OCI-LY7 (cell line): Measurements from ENCODE around the genes MBOAT7, LILRA5, NCR1, TNNI3 and DNAAF3.

GRCh38 chr19:53830850-53831049 lies 6.6 kb upstream of the NLRP12 start:
- PRO-cap: no peak
- RAMPAGE, long total RNA: no peak

DNA sequence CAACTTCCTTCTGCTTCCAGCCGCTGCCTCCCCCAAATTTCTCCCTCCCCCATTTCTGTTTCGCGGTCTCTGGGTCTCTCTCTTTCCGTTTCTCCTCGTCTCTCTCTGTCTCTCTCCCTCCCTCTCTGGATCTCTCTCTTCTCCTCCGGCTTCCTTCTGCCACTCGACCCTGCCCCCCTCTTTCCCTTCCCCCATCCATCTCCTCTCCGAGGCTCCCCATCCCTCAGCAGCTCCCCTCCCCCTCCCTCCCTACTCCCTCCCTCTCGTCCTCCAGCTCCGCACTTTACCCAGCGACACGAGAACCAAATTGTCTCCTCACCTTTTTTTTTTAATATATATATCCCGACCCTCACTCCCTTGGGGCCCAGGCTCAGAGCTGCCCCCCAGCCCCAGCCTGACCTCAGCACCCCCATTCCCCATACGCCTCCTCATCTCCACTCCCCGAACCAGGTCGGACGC lies 3.5 kb upstream of the CACNG8 start:
- PRO-cap: no peak
- RAMPAGE, long total RNA: no peak

GRCh38 chr19:54095483-54096498 lies 4.8 kb downstream of the OSCAR start:
- PRO-cap: unidirectional peak, plus-strand start at chr19:54096158
- RAMPAGE, long total RNA: no peak

- PRO-cap: no peak
- RAMPAGE, long total RNA: no peak
Measured at GRCh38 chr19:54154494-54155542, 4.7 kb downstream of the LENG1 start.

GRCh38 chr19:54189486-54190044 lies at the start of gene MBOAT7:
TSS of gene MBOAT7 (minus strand) at chr19:54189580.
- PRO-cap: unidirectional peak, minus-strand start at chr19:54189602
- RAMPAGE, long total RNA: no peak

DNA sequence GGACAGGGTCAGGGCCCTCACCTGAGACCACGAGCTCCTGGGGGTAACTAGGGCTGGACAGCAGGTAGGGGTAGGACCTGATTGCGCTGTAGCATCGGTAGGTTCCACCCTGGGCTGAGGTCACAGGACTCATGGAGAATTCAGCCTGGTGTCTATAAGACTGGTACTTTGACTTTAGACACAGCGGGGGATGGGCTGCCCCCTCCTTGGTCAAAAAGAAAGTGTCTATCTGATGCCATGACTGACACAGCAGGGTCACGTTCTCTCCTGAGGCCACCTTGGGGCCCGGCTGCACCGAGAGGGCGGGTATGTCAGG lies 2.4 kb downstream of the LILRB5 start:
- PRO-cap: no peak
- RAMPAGE, long total RNA: no peak

DNA sequence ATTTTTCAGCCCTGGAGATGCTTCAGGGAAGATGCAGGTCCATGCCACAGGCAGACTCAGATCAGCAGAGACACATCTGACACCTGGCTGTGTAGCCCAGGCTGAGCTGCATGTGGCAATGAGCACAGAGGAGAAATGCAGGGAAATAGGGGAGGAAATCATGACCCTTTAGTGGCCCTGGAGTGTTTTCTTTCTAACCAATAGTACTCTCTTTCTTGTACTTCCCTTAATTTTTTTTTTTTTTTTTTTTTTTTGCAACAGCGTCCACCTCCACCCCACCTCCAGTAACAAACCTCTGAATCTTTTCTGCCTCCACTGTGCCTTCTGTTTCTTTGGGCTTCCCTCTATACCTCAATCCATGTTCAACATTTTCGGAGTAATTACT lies at the start of gene LILRA5:
LILRA5 (minus strand) TSS at position 139 of the 385 bp plus-strand sequence.
- PRO-cap: no peak
- RAMPAGE, long total RNA: no peak

- PRO-cap: no peak
- RAMPAGE, long total RNA: no peak
Measured at GRCh38 chr19:54355981-54356660, 8.6 kb downstream of the LAIR1 start.

DNA sequence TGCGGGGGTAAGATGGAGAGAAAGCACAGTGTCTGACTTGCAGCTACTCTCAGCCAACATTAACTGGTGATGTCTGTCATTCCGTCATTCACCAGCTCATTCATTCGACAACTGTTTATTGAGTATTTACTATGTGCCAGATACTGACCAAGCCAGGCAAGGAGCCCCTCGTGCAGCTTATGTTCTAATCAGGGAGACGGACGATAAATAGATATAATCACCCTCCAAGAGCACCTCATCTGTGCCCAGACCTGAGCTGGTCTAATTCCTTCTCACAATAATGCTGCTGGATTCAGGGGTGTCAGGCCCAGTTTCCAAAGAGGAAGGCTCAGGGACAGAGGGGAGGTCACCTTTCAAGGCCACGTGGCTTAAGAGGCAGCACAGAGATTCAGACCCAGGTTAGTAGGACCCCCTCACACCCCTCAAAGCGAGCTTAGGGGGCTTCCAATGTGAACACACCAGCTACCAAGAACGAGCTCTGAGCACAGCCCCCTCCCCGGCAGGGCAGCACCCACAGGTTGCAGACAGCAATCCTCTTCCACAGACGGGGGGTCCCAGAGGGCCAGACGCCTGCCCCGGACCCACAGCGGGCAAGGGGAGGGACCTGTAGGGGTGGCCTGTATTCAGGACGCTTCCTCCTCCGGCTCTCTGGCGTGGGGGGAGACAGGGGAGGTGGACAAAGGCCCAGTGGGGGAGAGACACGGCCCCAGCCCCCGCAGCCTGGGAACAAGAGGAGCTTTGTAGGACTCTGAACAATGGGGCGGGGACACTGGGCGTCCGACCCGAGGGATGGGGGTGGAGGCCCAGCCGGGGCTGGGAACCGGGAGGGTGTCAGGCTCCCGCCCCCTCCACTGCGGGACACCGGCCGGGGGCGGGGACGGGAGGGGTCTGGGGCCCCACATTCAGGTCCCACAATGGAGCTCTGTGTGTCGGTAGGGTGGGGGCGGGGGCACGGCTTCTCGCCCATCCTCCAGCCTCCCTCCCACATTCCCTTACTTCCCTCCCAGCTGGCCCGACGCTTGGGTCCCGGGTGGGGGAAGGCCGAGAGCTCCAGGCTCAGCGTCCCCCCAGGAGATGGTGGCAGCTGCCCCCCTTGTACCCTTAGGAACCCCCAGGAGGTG lies 4.8 kb downstream of the TTYH1 start:
- PRO-cap: no peak
- RAMPAGE, long total RNA: no peak

- PRO-cap: no peak
- RAMPAGE, long total RNA: no peak
Measured at GRCh38 chr19:54434755-54435322, 14.2 kb upstream of the LENG8 start.

DNA sequence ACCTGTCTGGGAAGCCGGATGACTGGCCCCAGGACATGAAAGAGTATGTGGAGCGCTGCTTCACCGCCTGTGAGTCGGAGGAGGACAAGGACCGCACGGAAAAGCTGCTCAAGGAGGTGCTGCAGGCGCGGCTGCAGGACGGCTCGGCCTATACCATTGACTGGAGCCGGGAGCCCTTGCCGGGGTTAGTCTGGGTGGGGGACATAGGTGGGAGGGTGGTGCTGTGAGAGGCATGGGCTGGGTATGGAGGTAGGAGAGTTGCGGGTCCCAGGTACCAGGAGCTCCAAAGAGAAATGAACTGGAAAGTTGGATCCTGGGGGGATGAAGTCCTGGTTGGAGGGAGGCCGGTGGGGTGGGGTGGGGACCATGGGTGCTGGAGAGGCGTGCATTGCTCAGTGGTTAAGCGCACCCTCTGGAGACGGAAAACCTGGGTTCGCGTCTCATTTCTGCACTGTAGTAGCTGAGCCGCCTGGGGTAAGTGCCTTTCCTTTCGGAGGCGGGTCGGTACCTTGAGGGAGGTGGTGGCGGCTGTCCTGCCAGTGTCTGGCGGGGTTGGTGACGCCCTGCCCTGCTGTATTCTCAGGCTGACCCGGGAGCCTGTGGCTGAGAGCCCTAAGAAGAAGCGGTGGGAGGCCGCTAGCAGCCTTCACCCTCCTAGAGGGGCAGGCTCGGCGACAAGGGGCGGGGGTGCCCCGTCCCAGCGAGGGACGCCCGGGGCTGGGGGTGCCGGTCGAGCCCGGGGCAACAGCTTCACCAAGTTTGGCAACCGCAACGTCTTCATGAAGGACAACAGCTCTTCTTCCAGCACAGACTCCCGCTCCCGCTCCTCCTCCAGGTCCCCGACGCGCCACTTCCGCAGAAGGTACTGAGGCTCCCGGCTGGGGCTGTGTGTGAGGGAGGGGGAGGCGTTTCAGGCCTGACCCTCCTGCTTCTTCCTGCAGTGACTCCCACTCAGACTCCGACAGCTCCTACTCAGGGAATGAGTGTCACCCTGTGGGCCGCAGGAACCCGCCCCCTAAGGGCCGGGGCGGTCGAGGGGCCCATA lies 6.7 kb downstream of the LENG8 start:
- PRO-cap: no peak
- RAMPAGE, long total RNA: no peak

DNA sequence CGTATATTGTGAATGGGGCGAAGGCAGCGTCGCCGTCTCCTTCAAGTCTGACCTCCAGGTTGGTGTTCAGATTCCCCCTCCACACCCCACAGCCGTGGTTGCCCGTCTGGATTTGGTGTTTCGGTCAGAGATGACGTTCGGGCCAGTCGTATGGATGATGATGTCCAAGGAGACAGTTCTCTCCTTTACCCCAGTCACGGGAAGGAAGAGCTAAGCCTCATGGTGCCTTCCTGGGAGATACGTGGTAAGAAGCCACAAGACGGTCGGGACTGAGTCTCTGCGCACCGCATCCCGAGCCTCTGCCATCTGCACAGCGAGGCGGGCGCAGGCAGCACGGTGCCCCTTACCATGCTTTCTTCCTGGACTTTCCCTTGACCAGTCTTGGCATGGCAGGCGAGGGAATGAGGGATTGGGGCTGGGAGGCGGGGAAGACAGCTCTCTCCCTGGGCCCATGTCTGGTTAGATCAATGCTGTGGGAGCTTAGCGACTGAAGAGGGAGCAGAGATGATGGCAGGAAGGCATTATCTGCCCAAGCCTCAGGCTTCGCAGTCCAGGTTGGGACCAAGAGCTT lies 10.1 kb upstream of the LAIR2 start:
- PRO-cap: no peak
- RAMPAGE, long total RNA: no peak

- PRO-cap: no peak
- RAMPAGE, long total RNA: no peak
Measured at GRCh38 chr19:54905522-54906809, at the start of gene NCR1. TSS of gene NCR1 (plus strand) at chr19:54906148.

DNA sequence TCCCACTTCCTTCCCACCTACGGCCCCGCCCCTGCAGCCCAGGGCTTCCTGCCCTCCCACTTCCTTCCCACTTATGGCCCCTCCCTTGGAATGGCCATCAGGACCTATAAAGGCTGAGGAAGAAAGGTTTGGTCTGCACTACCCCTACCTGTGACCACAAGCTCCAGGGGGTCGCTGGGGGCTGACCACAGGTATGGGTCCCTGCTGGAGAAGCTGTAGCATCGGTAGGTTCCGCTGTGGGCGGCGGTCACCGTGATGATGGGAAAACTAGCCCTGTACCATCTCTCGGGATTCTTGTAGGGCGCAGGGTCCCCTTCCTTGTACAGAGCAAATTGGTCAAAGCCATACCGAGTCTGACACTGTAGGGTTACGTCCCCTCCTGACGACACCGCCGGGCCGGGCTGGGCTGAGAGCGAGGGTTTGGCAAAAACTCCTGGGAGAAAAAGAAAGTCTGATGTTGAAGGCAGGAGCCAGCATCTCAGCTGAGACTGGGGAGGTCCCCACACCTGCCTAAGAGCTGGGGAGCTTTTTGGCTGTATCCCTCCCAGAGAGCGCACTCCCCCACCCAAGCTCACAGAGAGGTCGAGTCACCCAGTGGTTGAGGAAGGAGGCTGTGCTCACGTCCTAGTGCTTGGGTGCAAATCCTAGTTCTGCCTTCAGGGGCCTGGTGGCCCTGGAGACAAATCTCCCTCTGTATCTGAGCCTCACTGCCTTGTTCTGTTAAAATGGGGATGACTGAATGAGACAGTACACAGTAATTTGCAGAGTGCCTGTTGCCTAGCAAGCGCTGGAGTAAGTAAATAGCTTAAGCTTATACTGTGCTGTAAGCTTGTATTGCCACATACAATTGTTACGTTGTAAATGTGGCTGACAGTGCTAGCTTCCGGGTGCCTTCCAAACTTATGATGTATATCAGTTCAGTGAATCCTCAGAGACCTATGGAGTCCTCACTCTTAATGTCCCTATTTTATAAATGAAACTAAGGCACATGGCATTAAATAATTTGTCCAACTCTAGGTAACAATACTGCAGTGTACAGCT lies 10.3 kb downstream of the GP6 start:
- PRO-cap: no peak
- RAMPAGE, long total RNA: no peak

- PRO-cap: no peak
- RAMPAGE, long total RNA: no peak
Measured at GRCh38 chr19:55087405-55087876, 11.8 kb downstream of the EPS8L1 start.

DNA sequence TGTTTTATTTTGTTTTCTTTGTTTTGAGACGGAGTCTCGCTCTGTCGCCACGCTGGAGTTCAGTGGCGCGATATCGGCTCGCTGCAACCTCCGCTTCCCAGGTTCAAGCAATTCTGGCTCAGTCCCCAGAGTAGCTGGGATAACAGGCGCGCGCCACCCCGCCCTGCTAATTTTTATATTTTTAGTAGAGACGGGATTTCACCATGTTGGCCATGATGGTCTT lies 515 bp upstream of the PPP1R12C start:
- PRO-cap: no peak
- RAMPAGE, long total RNA: no peak

GRCh38 chr19:55157332-55158143 lies at the start of gene TNNI3:
TSS of gene TNNI3 (minus strand) at chr19:55157732.
- PRO-cap: no peak
- RAMPAGE, long total RNA: no peak

DNA sequence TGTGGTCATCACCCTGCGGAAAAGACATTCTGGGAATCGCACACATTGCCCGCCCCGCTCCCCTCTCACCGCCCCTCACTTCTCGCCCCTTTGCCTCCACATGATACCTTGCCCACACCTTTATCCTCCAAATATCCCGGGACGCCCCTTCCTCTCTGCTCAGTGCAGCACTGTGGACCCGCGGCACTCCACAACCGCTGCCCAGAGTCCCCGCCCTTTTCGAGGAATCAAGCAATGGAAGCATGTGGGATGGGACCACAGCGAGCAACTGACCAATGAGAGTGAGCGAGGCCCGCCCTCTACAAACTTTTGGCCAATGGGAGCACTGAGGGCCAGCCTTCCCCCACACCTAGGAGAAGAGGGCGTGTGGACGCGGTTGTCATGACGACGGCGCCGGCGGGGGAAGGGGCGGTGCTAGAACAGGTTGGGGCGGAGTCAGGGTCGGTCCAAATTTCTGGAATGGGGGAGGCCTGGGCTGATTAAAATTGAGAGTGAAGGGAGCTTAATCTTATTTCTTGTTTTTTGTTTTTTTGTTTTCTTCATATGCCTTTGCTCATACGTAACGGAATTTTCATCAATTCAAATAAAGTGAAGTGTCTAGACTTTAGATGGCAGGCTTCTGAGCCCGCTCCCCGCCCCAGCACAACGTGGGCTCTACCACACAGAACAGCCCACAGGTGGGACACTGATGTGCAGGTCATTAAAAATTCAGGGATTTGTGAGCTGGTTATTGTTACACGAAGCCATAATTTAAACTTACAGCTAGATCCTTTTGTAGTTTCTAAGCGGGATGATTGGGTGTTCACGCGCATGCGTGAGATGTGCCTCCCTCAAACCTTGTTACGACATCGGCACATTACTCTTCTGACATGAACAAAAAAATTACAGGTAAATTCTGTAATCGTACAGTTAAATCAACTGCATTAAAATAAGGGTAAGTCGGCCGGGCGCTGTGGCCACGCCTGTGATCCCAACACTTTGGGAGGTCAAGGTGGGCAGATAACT lies at the start of gene DNAAF3:
DNAAF3 (minus strand) TSS at position 209 of the 1,005 bp plus-strand sequence.
- PRO-cap: no peak
- RAMPAGE, long total RNA: no peak

- PRO-cap: no peak
- RAMPAGE, long total RNA: no peak
Measured at GRCh38 chr19:55246804-55247354, 11.9 kb downstream of the PPP6R1 start.

DNA sequence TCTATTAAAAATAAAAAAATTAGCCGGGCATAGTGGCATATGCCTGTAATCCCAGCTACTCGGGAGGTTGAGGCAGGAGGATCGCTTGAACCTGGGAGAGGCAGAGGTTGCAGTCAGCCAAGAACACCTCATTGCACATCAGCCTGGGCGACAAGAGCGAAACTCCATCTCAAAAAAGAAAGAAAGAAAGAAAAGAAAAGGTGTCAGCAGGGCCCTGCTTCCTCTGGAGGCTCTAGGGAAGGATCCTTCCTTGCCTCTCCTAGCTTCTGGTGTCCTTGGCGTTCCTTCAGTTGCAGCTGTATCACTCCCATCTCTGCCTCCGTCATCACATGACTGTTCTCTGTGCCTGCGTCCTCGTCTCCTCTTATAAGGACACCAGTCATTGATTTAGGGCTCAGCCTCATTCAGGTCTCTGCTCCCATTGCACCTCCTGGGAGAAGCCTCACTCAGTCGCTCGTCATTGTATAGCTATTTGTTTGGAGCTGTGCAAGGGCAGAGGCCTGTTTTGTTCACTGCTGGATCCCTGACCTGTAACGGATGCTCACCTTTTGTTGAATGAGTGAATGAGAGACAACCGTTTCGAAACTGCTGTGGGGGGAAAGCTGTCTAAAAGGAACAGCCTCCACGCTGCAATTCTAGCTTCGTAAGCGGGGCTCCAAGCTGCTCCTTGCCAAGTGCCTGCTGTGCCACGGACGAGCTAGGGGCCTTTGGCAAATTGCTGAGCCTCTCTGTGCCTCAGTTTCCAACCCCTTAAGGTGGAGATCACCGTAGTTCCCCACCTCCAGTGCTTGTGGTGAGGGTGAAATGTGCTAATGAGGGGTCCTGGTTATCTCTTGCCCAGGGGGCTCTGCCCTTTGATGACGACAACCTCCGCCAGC lies 17.1 kb downstream of the BRSK1 start:
- PRO-cap: no peak
- RAMPAGE, long total RNA: no peak